K562 (cell line): ENCODE data around the gene ARMC6.

DNA sequence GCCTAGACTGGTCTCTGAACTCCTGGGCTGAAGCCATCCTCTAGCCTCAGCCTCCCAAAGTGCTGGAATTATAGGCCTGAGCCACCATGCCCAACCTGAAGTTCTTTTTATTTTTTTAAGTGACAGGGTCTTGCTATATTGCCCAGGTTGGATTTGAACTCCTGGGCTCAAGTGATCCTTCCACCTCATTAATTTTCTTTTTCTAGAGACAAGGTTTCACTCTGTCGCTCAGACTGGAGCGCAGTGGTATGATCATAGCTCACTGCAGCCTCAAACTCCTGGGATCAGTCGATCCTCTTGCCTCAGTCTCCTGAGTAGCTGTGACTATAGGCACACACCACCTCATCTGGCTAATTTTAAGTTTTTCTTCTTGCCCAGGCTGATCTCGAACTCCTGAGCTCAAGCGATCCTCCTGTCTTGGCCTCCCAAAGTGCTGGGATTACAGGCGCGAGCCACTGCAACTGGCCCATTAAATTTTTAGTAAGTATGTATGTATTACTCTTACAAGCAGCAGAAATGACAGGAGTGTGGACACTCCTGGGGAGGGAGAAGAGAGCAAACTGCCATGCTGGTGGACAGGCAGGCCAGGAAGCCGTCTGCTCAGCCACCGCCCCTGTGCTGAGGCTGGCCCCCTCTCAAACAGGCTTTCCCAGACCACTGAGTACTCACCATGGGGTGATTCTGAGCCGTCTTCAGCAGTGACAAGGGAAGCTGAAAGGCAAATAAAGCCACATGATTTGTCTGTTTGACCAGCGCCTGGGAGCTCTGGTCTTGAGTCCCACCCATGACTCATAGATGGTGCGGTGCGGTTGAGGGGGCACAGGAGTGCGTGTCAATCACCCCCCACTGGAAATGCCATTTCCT, 7.3 kb downstream of the LSM4 start:
- RAMPAGE, long total RNA = no peak
- RRBS = no CpG with 5 or more reads among the region's 14 CpGs
PRO-cap:
- standard = no peak
- CoPRO, capped RNA only, 2 experiments = no peak in any of the 2 experiments
- CoPRO, capped and uncapped RNA, 2 experiments = no peak in any of the 2 experiments
- CoPRO, uncapped RNA only, 2 experiments = peak in 2 of 2 experiments; most common plus-strand start position 191 of the sequence (in 1); most common minus-strand start position 518 of the sequence (in 2)
CAGE:
- cytosol, long polyA plus RNA = no peak
- long polyA plus RNA = no peak
- nucleolus, long total RNA = no peak
- nucleus, long polyA plus RNA = no peak

DNA sequence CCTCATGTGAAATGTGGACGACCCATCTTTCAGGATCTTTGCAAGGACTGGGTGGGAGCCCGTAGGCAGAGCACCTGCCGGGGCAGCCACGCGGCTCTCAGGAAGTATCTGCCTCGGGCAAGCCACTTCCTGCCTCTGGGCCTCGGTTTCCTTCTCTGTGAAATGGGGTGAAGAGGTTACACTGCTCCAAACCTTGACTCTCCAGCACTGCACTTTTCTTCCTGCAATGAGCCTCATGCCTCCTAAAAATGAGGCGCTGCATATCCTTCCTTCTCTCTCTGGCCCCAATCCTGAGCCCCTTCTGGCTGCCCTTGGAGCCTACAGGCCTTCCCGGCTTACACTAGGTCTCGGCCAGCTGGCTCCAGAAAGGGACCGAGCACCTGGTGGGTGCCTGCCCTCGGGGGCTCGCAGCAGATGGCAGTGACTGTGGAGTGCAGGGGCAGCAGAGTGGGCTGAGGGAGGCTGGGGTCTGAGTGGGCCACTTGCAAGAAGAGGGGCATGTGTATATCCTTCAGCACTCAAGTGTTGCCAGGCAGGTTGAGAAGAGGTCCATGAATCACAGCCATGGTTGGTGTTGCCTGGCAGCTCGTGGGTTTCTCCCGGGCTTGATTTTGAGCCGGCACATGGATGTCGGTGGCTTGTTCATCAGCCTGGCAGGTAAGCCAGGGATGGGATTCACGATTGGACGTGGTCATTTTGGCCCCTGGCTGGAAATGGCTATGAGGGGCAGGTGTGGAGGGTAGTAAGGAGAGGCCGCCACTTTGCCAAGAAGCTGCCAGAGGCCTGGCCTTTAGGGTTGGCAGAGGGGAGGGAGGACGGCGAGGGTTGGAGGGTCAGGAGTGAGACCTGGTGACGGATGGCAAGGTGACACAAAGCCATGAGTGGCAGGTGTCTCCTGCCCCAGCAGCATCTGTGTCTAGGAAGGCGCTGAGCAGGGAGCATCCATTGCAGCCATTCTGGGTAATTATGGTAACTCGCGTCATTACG, 3.7 kb downstream of the SSBP4 start:
- RAMPAGE, long total RNA = no peak
- RRBS = no CpG with 5 or more reads among the region's 27 CpGs
PRO-cap:
- standard = no peak
- CoPRO, capped RNA only, 2 experiments = no peak in any of the 2 experiments
- CoPRO, capped and uncapped RNA, 2 experiments = no peak in any of the 2 experiments
- CoPRO, uncapped RNA only, 2 experiments = no peak in any of the 2 experiments
CAGE:
- cytosol, long polyA plus RNA = no peak
- long polyA plus RNA = no peak
- nucleolus, long total RNA = no peak
- nucleus, long polyA plus RNA = no peak

GRCh38 chr19:18440860-18441841, 3.2 kb upstream of the ISYNA1 start:
- RAMPAGE, long total RNA = no peak
- RRBS = no CpG with 5 or more reads among the region's 25 CpGs
PRO-cap:
- standard = no peak
- CoPRO, capped RNA only, 2 experiments = no peak in any of the 2 experiments
- CoPRO, capped and uncapped RNA, 2 experiments = no peak in any of the 2 experiments
- CoPRO, uncapped RNA only, 2 experiments = no peak in any of the 2 experiments
CAGE:
- cytosol, long polyA plus RNA = no peak
- long polyA plus RNA = no peak
- nucleolus, long total RNA = no peak
- nucleus, long polyA plus RNA = no peak

GRCh38 chr19:18465092-18465514, 27.2 kb upstream of the ISYNA1 start:
- RAMPAGE, long total RNA = no peak
- RRBS = no CpG with 5 or more reads among the region's 14 CpGs
PRO-cap:
- standard = no peak
- CoPRO, capped RNA only, 2 experiments = no peak in any of the 2 experiments
- CoPRO, capped and uncapped RNA, 2 experiments = no peak in any of the 2 experiments
- CoPRO, uncapped RNA only, 2 experiments = no peak in any of the 2 experiments
CAGE:
- cytosol, long polyA plus RNA = no peak
- long polyA plus RNA = no peak
- nucleolus, long total RNA = no peak
- nucleus, long polyA plus RNA = no peak

DNA sequence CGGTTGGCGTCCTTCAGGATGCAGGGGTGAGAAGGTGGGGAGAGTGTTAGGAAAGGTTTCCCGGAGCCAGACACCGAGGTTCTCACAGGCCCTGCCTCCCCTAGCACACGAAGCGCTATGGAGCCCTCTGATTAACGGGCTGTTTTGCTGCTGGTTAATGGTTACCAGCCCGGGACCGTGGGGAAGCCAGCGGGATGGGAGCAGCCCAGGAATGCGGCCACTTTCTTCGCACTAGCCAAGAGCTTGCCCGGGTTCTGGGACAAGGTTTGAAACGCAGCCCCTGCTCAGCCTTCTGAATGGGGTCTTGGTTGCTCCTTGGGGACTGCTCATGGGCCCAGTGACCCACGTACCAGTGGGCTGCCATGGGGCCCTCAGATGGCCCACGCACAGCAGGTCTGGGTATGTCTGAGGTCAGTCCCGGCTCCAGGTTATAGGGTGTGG, 31.3 kb upstream of the ISYNA1 start:
- RAMPAGE, long total RNA = no peak
- RRBS = 93% methylated on average over 6 of the region's 17 CpGs
PRO-cap:
- standard = no peak
- CoPRO, capped RNA only, 2 experiments = no peak in any of the 2 experiments
- CoPRO, capped and uncapped RNA, 2 experiments = no peak in any of the 2 experiments
- CoPRO, uncapped RNA only, 2 experiments = no peak in any of the 2 experiments
CAGE:
- cytosol, long polyA plus RNA = no peak
- long polyA plus RNA = no peak
- nucleolus, long total RNA = no peak
- nucleus, long polyA plus RNA = no peak

GRCh38 chr19:18502207-18503352, 19.3 kb downstream of the ELL start:
- RAMPAGE, long total RNA = no peak
- RRBS = no CpG with 5 or more reads among the region's 24 CpGs
PRO-cap:
- standard = no peak
- CoPRO, capped RNA only, 2 experiments = no peak in any of the 2 experiments
- CoPRO, capped and uncapped RNA, 2 experiments = no peak in any of the 2 experiments
- CoPRO, uncapped RNA only, 2 experiments = no peak in any of the 2 experiments
CAGE:
- cytosol, long polyA plus RNA = no peak
- long polyA plus RNA = no peak
- nucleolus, long total RNA = no peak
- nucleus, long polyA plus RNA = no peak

GRCh38 chr19:18516301-18516910, 5.5 kb downstream of the ELL start:
- RAMPAGE, long total RNA = no peak
- RRBS = no CpG with 5 or more reads among the region's 11 CpGs
PRO-cap:
- standard = no peak
- CoPRO, capped RNA only, 2 experiments = no peak in any of the 2 experiments
- CoPRO, capped and uncapped RNA, 2 experiments = no peak in any of the 2 experiments
- CoPRO, uncapped RNA only, 2 experiments = no peak in any of the 2 experiments
CAGE:
- cytosol, long polyA plus RNA = no peak
- long polyA plus RNA = no peak
- nucleolus, long total RNA = no peak
- nucleus, long polyA plus RNA = no peak

DNA sequence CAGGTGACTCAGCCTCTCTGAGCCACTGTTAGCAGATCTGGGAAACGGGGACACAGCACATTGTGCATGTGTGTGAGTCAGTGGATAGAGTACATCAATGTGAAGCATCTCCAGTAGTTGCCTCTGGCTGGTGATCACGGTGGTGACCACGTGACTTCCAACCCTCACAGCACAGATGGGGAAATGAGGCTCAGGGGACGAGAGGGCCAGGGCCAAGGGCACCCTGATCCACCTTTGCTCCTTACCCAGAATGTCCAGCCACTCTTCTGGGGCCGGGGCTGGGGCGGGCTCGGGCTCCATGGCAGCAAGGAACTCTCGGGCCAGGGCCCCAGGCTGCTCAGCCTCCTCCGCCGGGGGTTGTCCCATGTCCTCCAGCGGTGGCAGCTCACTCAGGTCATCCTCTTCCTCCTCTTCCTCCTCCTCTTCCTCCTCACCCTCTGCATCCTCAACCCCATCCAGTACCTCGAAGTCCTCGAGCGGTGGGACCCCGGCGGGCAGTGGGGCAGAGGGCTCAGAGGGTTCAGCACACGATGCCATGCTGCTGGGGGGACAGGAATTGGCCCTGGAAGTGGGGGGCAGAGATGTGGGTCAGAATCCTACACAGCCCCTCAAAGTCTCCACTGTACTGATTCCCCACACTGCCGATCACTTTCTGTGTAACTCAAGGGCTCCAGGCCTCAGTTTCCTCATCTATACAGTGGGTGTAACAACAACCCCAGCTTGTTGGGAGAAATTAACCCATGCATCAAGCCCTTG, 1.8 kb downstream of the FKBP8 start:
- RAMPAGE, long total RNA = no peak
- RRBS = 97% methylated on average over 5 of the region's 18 CpGs
PRO-cap:
- standard = no peak
- CoPRO, capped RNA only, 2 experiments = no peak in any of the 2 experiments
- CoPRO, capped and uncapped RNA, 2 experiments = no peak in any of the 2 experiments
- CoPRO, uncapped RNA only, 2 experiments = no peak in any of the 2 experiments
CAGE:
- cytosol, long polyA plus RNA = no peak
- long polyA plus RNA = no peak
- nucleolus, long total RNA = no peak
- nucleus, long polyA plus RNA = no peak

DNA sequence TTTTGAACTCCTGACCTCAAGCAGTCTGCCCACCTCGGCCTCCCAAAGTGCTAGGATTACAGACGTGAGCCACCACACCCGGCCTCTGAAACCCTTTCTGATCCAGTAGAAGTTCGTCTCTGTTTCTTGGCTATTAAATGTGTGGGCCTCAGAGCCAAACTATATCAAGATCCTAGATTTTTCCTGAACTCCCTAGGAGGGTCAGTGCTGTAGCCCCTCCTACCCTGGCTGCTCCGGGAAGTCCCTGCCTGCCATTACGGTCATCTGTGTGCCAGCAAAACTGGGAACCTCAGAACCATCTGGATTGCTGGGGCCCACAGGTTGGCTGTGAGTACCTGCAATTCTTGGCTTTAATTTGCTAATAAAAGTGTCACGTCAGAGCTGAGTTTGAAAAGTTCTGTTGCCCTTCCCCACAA, 2.6 kb downstream of the KXD1 start:
- RAMPAGE, long total RNA = no peak
- RRBS = no CpG with 5 or more reads among the region's 7 CpGs
PRO-cap:
- standard = no peak
- CoPRO, capped RNA only, 2 experiments = no peak in any of the 2 experiments
- CoPRO, capped and uncapped RNA, 2 experiments = no peak in any of the 2 experiments
- CoPRO, uncapped RNA only, 2 experiments = peak in 1 of 2 experiments; most common plus-strand start position 257 of the sequence (in 1)
CAGE:
- cytosol, long polyA plus RNA = no peak
- long polyA plus RNA = no peak
- nucleolus, long total RNA = no peak
- nucleus, long polyA plus RNA = no peak

GRCh38 chr19:18644317-18644716, 7.5 kb downstream of the KLHL26 start:
- RAMPAGE, long total RNA = no peak
- RRBS = no CpG with 5 or more reads among the region's 4 CpGs
PRO-cap:
- standard = no peak
- CoPRO, capped RNA only, 2 experiments = no peak in any of the 2 experiments
- CoPRO, capped and uncapped RNA, 2 experiments = no peak in any of the 2 experiments
- CoPRO, uncapped RNA only, 2 experiments = no peak in any of the 2 experiments
CAGE:
- cytosol, long polyA plus RNA = no peak
- long polyA plus RNA = no peak
- nucleolus, long total RNA = no peak
- nucleus, long polyA plus RNA = no peak

DNA sequence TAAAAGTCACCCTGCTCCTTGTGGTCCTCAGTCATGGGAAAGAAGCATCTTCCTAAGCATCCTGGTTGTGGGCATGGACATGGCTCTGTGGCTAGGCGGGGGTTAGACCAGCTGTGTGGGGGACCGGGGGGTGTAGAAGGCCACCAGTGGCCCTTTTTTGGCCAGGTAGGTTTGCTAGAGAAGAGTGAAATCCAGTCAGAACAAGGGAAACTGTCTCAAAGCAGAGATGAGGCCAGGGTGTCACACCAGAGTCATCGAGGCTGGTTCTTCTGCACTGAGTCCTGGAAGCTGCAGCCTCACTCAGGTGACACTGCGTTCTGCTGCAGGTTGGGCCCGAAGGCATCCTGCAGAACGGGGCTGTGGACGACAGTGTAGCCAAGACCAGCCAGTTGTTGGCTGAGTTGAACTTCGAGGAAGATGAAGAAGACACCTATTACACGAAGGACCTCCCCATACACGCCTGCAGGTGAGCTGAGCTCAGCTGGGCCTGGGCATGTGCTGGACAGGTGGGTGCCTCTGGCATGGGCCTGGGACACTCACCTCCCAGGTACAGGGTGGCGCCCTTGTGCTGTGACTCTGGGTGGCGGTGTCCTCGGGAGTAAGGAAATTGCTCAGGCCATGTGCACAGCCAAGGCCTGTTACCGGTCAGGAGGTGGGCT, 14.0 kb downstream of the UPF1 start:
- RAMPAGE, long total RNA = no peak
- RRBS = no CpG with 5 or more reads among the region's 14 CpGs
PRO-cap:
- standard = no peak
- CoPRO, capped RNA only, 2 experiments = no peak in any of the 2 experiments
- CoPRO, capped and uncapped RNA, 2 experiments = no peak in any of the 2 experiments
- CoPRO, uncapped RNA only, 2 experiments = no peak in any of the 2 experiments
CAGE:
- cytosol, long polyA plus RNA = no peak
- long polyA plus RNA = no peak
- nucleolus, long total RNA = no peak
- nucleus, long polyA plus RNA = no peak

- RAMPAGE, long total RNA = no peak
- RRBS = 97% methylated on average over 5 of the region's 46 CpGs
PRO-cap:
- standard = no peak
- CoPRO, capped RNA only, 2 experiments = no peak in any of the 2 experiments
- CoPRO, capped and uncapped RNA, 2 experiments = no peak in any of the 2 experiments
- CoPRO, uncapped RNA only, 2 experiments = no peak in any of the 2 experiments
CAGE:
- cytosol, long polyA plus RNA = no peak
- long polyA plus RNA = no peak
- nucleolus, long total RNA = no peak
- nucleus, long polyA plus RNA = no peak
Measured at GRCh38 chr19:18854534-18855279, 22.9 kb downstream of the UPF1 start.

- RAMPAGE, long total RNA = no peak
- RRBS = no CpG with 5 or more reads among the region's 29 CpGs
PRO-cap:
- standard = no peak
- CoPRO, capped RNA only, 2 experiments = no peak in any of the 2 experiments
- CoPRO, capped and uncapped RNA, 2 experiments = no peak in any of the 2 experiments
- CoPRO, uncapped RNA only, 2 experiments = no peak in any of the 2 experiments
CAGE:
- cytosol, long polyA plus RNA = no peak
- long polyA plus RNA = no peak
- nucleolus, long total RNA = no peak
- nucleus, long polyA plus RNA = no peak
Measured at GRCh38 chr19:18903846-18904666, 8.1 kb upstream of the CERS1 start.

DNA sequence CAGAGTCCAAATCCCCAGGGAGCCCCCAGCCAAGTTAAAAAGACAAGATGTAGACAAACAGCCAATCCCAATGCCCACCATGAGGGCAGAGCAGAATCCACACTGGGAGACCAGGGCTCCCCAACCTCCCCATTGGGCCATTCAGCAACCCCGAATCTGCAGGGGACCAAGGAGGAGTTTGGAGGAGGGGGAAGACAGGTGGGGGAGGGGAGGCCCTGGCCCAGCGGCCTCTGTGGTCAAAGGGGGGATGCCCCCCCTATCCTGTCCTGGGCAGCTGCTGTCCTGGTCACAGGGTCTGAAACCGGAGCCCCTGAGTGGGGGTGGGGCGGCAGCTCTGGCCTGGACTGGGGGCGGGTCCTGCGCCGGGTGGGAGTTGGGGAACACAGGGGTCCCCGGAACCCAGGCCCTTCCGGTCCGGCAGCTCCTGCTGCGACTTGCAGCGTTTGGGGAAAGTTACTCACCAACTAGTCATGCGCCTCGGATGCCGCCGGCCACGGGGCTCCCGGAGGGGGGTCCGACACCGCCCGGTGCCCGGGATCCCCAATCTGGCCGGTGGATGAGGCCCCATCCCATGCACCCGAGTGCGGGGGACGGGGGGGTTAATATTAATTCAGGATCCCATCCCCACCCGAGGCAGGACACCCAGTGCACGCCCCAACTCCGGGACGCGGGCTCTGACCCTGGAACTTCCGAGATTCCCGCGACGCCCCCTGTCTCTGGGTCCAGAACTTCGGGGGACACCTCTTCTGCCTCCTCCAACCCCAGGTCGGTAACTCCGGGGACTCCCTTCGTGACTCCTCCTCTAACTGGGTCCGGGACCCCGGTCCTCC, 942 bp downstream of the HOMER3 start:
- RAMPAGE, long total RNA = no peak
- RRBS = 12% methylated on average over 13 of the region's 41 CpGs
PRO-cap:
- standard = no peak
- CoPRO, capped RNA only, 2 experiments = no peak in any of the 2 experiments
- CoPRO, capped and uncapped RNA, 2 experiments = no peak in any of the 2 experiments
- CoPRO, uncapped RNA only, 2 experiments = no peak in any of the 2 experiments
CAGE:
- cytosol, long polyA plus RNA = no peak
- long polyA plus RNA = no peak
- nucleolus, long total RNA = no peak
- nucleus, long polyA plus RNA = no peak

GRCh38 chr19:19033287-19034083, at the start of gene ARMC6:
ARMC6 (plus strand) TSS chr19:19033603.
- RAMPAGE, long total RNA = start-site peak on the plus strand at chr19:19033600-19033742, 310 and 143 reads in 2 replicates; start-site peak on the plus strand at chr19:19033843-19033922, 244 and 111 reads in 2 replicates
- RRBS = 1% methylated on average over 29 of the region's 109 CpGs
PRO-cap:
- standard = bidirectional peak, plus-strand start at chr19:19033670, minus-strand start at chr19:19033496; bidirectional peak, plus-strand start at chr19:19033912, minus-strand start at chr19:19033842
- CoPRO, capped RNA only, 2 experiments = peak in 2 of 2 experiments; most common plus-strand start chr19:19033719 (in 2); most common minus-strand start chr19:19033517 (in 2)
- CoPRO, capped and uncapped RNA, 2 experiments = peak in 2 of 2 experiments; most common plus-strand start chr19:19033610 (in 2); most common minus-strand start chr19:19033519 (in 2)
- CoPRO, uncapped RNA only, 2 experiments = no peak in any of the 2 experiments
CAGE:
- cytosol, long polyA plus RNA = start-site peak on the plus strand at chr19:19033603-19033916, 715 and 326 reads in 2 replicates
- long polyA plus RNA = start-site peak on the plus strand at chr19:19033707-19033765, 19 and 22 reads in 2 replicates; start-site peak on the plus strand at chr19:19033843-19033924, 17 and 54 reads in 2 replicates
- nucleolus, long total RNA = no peak
- nucleus, long polyA plus RNA = start-site peak on the minus strand at chr19:19033463-19033493, 180 and 106 reads in 2 replicates; start-site peak on the plus strand at chr19:19033585-19033754, 343 and 90 reads in 2 replicates; start-site peak on the minus strand at chr19:19033785-19033853, 100 and 93 reads in 2 replicates; start-site peak on the plus strand at chr19:19033882-19033930, 23 and 38 reads in 2 replicates

- RAMPAGE, long total RNA = no peak
- RRBS = no CpG with 5 or more reads among the region's 14 CpGs
PRO-cap:
- standard = no peak
- CoPRO, capped RNA only, 2 experiments = no peak in any of the 2 experiments
- CoPRO, capped and uncapped RNA, 2 experiments = no peak in any of the 2 experiments
- CoPRO, uncapped RNA only, 2 experiments = peak in 1 of 2 experiments; most common plus-strand start chr19:19059660 (in 1); most common minus-strand start chr19:19059489 (in 1)
CAGE:
- cytosol, long polyA plus RNA = no peak
- long polyA plus RNA = no peak
- nucleolus, long total RNA = no peak
- nucleus, long polyA plus RNA = no peak
Measured at GRCh38 chr19:19059133-19059914, 4.5 kb upstream of the SLC25A42 start.

DNA sequence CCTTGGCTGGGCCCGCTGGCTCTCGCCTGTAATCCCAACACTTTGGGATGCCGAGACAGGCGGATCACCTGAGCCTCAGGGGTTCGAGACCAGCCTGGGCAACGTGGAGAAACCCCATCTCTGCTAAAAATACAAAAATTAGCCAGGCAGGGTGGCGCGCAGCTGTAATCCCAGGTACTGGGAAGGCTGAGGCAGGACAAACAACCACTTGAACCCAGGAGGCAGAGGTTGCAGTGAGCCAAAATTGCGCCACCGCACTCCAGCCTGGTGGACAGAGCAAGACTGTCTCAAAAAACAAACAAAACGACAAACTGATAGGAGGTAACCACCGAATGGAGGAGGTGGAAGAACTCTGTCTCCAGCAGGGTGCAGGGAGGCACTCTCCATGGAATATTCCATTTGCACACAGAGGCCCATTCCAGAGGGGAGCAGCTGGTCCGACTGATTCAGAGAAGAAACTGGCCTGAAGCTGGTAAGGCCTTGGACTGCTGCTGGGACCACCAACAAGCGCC, 34.9 kb downstream of the SLC25A42 start:
- RAMPAGE, long total RNA = no peak
- RRBS = no CpG with 5 or more reads among the region's 14 CpGs
PRO-cap:
- standard = no peak
- CoPRO, capped RNA only, 2 experiments = no peak in any of the 2 experiments
- CoPRO, capped and uncapped RNA, 2 experiments = no peak in any of the 2 experiments
- CoPRO, uncapped RNA only, 2 experiments = no peak in any of the 2 experiments
CAGE:
- cytosol, long polyA plus RNA = no peak
- long polyA plus RNA = no peak
- nucleolus, long total RNA = no peak
- nucleus, long polyA plus RNA = no peak